GM12878 (cell line): ENCODE measurements around the genes AMELY, USP9Y, RBMY1B and RBMY1A1.

DNA sequence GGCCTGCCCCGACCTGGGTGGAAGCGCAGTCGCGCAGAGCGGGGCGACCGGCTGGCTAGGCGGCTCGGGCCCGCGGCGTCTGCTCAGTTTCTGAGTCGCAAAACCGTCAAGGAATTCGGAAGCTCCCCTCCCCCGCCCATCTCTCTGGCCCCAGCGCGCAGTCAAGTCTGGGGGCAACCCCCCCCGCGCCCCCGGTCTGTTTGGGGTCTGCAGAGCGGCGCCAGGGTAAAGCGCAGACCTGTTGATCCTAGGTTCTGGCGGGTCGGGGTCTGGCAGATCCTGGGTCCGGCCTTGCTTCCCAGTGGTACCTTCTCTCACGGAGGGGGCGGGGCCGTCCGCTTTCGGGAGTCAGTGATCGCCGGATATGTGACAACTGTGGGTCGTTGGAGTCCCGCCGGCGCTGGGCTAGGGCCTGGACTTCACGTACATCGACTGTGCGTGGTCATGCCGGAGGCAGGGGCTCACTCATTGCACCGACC lies at the start of gene AMELY:
AMELY (minus strand) TSS at position 318 of the 479 bp plus-strand sequence.
- RAMPAGE, long total RNA, result no peak
- RRBS, 2 experiments, result no CpG with 5 or more reads among the region's 43 CpGs
CAGE:
- cytosol, long polyA minus RNA, result no peak
- cytosol, long polyA plus RNA, result no peak
- long polyA plus RNA, result no peak
- nucleolus, long total RNA, result no peak
- nucleus, long polyA plus RNA, result no peak
- nucleus, long total RNA, result no peak

GRCh38 chrY:12700993-12701370 lies at the start of gene USP9Y:
Gene USP9Y (plus strand): TSS chrY:12701231.
- RAMPAGE, long total RNA, result no peak
- RRBS, 2 experiments, result no CpG with 5 or more reads among the region's 2 CpGs
CAGE:
- cytosol, long polyA minus RNA, result no peak
- cytosol, long polyA plus RNA, result no peak
- long polyA plus RNA, result no peak
- nucleolus, long total RNA, result no peak
- nucleus, long polyA plus RNA, result no peak
- nucleus, long total RNA, result no peak

DNA sequence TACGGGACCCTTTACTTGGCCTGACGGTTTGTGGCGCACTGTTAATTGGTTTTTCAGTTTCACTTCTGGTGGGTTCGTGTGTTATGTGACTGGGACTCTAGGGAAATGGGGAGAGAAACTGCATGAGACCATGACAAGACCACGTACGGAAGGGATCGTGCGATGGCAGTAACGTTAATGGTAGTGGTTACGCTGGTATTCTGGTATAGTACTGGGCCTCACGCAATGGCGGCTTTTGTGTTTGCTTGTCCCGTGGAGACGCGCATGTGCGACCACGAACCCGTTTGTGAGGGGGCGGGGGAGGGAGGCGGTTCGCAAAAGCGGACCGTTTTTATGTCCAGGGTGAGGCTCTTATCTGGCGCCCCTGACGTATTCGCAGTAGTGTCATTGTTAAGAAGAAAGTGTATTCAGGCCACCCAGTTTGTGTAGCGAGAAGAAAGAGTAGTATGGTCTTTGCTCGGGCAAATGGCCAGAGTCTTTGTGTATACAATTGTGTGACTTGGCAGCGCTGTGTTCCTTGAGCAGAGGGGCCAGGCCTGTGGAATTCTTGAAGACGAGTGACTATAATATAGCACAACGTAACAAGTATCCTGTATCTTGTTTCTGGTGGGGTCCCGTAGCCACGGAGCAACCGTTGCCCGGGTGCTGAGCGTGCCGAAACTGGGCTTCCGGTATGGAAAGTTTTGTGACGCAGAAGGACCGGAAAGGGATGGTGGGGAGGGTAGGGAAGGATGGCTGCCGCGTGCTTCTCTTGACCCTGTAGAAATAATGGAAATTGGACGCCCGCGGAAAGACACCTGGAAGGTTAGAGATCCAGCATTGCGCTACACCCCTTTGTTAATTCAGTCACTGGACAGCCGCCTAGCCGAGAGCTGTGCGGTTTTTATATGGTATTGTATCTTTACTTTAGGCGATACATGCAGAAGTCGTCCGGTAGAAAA lies 614 bp downstream of the DDX3Y start:
- RAMPAGE, long total RNA, result no peak
- RRBS, 2 experiments, result no CpG with 5 or more reads among the region's 52 CpGs
CAGE:
- cytosol, long polyA minus RNA, result no peak
- cytosol, long polyA plus RNA, result no peak
- long polyA plus RNA, result no peak
- nucleolus, long total RNA, result no peak
- nucleus, long polyA plus RNA, result no peak
- nucleus, long total RNA, result no peak

DNA sequence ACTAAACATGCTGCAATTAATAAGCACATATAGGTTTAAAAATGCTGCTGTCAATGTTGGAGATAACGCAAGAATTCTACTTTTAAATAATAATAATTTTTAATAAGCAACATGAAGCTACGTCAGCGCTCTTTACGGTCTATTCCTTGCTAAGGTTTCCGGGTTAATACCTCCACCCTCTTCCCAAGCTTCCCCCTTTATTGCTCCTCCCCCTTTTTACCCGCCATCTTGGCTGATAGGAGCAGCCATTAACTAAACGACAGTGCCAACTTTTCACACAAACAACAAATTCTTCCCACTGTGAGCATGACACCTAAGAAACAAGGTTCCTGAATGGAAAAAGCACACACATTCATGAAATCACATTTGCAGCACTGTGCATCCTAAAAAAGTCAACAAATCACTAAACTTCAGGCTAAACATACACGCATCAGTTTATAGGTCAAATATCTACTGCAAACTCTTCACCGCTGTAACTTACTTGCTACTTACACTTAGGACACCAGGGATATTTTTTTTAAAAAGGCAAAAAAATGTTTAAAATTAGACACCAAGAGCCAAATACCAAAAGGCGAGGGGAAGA lies 1.4 kb downstream of the UTY start:
- RAMPAGE, long total RNA, result no peak
- RRBS, 2 experiments, result no CpG with 5 or more reads among the region's 10 CpGs
CAGE:
- cytosol, long polyA minus RNA, result no peak
- cytosol, long polyA plus RNA, result no peak
- long polyA plus RNA, result no peak
- nucleolus, long total RNA, result no peak
- nucleus, long polyA plus RNA, result no peak
- nucleus, long total RNA, result no peak

DNA sequence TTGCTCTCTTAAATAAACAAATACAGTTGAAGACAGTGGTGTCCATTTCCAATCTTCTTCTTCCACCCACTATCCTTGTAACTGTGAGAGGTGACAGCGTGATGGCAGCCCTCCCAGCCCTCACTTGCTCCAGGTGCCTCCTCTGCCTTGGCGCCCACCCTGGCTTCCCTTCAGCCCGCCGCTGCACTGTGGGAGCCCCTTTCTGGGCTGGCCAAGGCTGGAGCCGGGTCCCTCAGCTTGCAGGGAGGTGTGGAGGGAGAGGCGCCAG lies 215.4 kb upstream of the NLGN4Y start:
- RAMPAGE, long total RNA, result no peak
- RRBS, 2 experiments, result no CpG with 5 or more reads among the region's 6 CpGs
CAGE:
- cytosol, long polyA minus RNA, result no peak
- cytosol, long polyA plus RNA, result no peak
- long polyA plus RNA, result no peak
- nucleolus, long total RNA, result no peak
- nucleus, long polyA plus RNA, result no peak
- nucleus, long total RNA, result no peak

GRCh38 chrY:19055737-19056456 lies 282.4 kb upstream of the HSFY2 start:
- RAMPAGE, long total RNA, result no peak
- RRBS, 2 experiments, result no CpG with 5 or more reads among the region's 6 CpGs
CAGE:
- cytosol, long polyA minus RNA, result no peak
- cytosol, long polyA plus RNA, result no peak
- long polyA plus RNA, result no peak
- nucleolus, long total RNA, result no peak
- nucleus, long polyA plus RNA, result no peak
- nucleus, long total RNA, result no peak

DNA sequence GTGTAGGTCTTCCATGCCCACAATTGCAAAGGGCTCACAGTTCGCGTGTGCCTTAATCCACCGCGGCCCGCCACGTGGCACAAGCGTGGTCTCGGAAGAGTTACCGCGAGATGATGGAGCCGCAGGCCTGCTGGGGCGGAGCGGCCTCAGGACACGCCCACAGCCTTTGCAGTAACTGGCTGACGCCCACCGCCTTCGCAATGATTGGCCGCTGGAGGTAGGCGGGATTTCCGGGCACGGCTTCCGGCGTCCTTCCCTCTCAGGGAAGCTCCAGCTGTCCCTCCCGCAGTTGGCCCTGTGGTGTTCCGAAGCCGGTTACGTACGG lies at the start of gene RBMY1B:
RBMY1B (plus strand) TSS at position 227 of the 325 bp plus-strand sequence.
- RAMPAGE, long total RNA, result no peak
- RRBS, 2 experiments, result no CpG with 5 or more reads among the region's 28 CpGs
CAGE:
- cytosol, long polyA minus RNA, result no peak
- cytosol, long polyA plus RNA, result no peak
- long polyA plus RNA, result no peak
- nucleolus, long total RNA, result no peak
- nucleus, long polyA plus RNA, result no peak
- nucleus, long total RNA, result no peak

DNA sequence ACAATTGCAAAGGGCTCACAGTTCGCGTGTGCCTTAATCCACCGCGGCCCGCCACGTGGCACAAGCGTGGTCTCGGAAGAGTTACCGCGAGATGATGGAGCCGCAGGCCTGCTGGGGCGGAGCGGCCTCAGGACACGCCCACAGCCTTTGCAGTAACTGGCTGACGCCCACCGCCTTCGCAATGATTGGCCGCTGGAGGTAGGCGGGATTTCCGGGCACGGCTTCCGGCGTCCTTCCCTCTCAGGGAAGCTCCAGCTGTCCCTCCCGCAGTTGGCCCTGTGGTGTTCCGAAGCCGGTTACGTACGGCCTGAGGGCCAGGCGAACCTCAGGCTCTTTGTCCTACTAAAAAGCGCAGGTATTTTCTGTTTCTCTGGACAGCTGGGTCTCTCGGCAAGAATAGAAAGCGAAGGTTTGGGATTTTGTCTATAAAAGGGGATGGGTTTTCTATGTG lies at the start of gene RBMY1A1:
RBMY1A1 (plus strand) TSS at position 208 of the 451 bp plus-strand sequence.
- RAMPAGE, long total RNA, result no peak
- RRBS, 2 experiments, result no CpG with 5 or more reads among the region's 32 CpGs
CAGE:
- cytosol, long polyA minus RNA, result no peak
- cytosol, long polyA plus RNA, result no peak
- long polyA plus RNA, result no peak
- nucleolus, long total RNA, result no peak
- nucleus, long polyA plus RNA, result no peak
- nucleus, long total RNA, result no peak

DNA sequence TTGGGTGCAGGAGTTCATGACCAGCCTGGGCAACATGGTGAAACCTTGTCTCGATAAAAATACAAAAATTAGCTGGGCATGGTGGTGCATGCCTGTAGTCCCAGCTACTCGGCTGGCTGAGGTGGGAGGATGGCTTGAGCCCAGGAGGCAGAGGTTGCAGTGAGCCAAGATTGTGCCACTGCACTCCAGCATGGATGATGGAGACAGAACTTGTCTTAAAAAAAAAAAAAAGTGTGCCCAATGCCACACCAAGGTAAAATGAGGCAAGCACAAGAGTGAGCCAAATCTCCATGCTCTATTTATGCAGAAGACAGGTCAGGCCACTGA lies 778.8 kb downstream of the CDY1 start:
- RAMPAGE, long total RNA, result no peak
- RRBS, 2 experiments, result no CpG with 5 or more reads among the region's 2 CpGs
CAGE:
- cytosol, long polyA minus RNA, result no peak
- cytosol, long polyA plus RNA, result no peak
- long polyA plus RNA, result no peak
- nucleolus, long total RNA, result no peak
- nucleus, long polyA plus RNA, result no peak
- nucleus, long total RNA, result no peak